LNCaP clone FGC (cell line): ENCODE data around the gene SRP68.

- RRBS, 2 experiments = no CpG with 5 or more reads among the region's 9 CpGs
Observed at GRCh38 chr17:75565024-75565565, 22.5 kb upstream of the MYO15B start.

GRCh38 chr17:75589731-75589928, 2.0 kb downstream of the MYO15B start:
- RRBS, 2 experiments = 25 to 60% methylated on average over 5 of the region's 17 CpGs

DNA sequence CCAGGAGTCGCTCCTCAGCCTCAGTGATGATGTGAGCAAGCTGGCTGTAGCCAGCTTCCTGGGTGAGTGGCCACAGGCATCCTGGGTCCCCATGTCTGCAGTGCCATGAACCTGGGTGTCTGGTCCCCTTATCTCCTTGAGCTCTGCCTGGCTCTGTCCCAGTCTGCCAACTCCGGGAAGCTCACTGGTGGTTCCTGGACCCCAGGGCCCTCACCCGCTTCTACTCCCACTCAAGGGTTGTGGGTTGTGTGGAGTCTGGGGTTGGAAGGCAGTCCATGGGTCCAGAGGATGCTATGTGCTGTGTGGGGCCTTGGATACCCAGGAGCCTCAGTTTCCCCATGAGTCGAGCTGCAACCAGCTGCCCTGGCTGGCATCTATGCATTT, 11.7 kb upstream of the SMIM5 start:
- RRBS, 2 experiments = no CpG with 5 or more reads among the region's 4 CpGs

DNA sequence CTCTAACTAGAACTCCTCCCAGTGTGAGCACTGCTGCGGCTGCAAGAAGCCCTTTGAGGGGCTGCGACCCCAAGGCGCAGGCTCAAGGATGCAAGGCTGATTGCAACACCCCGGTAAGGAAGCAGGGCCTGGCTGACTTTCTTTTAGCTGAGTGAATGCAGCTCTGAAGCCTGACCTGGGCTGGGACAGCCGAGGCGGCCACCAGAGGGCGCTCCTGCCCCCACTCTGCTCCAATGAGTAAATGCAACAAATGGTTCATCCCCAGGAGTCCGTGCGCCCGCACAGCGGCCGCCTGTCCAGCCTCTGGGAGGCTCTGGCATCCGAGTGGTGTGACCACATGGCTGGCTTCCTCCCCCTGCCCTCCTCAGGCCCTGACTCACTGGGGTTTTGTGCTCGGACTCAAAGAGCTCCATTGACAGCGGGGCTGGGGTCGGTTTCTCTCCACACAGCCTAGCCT, 315 bp upstream of the SMIM5 start:
- RRBS, 2 experiments = no CpG with 5 or more reads among the region's 16 CpGs

DNA sequence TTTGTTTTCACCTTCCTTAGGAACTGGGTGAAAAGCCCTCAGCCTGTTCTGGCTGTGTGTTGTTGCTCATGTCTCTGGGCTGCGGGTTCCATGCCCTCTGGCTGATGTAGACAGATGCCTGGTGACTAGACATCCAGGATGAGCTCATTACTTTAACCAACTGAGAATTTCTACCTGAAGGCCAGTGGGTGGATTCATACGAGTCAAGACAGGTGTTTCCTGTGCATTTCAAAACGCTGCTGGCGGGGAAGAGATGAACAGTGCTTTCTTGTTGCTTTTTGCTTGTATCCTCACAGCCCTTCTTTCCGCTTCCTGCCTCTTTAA, 22.3 kb downstream of the SAP30BP start:
- RRBS, 2 experiments = no CpG with 5 or more reads among the region's 5 CpGs

- RRBS, 2 experiments = no CpG with 5 or more reads among the region's 19 CpGs
Observed at GRCh38 chr17:75694455-75695070, 26.7 kb upstream of the ITGB4 start.

DNA sequence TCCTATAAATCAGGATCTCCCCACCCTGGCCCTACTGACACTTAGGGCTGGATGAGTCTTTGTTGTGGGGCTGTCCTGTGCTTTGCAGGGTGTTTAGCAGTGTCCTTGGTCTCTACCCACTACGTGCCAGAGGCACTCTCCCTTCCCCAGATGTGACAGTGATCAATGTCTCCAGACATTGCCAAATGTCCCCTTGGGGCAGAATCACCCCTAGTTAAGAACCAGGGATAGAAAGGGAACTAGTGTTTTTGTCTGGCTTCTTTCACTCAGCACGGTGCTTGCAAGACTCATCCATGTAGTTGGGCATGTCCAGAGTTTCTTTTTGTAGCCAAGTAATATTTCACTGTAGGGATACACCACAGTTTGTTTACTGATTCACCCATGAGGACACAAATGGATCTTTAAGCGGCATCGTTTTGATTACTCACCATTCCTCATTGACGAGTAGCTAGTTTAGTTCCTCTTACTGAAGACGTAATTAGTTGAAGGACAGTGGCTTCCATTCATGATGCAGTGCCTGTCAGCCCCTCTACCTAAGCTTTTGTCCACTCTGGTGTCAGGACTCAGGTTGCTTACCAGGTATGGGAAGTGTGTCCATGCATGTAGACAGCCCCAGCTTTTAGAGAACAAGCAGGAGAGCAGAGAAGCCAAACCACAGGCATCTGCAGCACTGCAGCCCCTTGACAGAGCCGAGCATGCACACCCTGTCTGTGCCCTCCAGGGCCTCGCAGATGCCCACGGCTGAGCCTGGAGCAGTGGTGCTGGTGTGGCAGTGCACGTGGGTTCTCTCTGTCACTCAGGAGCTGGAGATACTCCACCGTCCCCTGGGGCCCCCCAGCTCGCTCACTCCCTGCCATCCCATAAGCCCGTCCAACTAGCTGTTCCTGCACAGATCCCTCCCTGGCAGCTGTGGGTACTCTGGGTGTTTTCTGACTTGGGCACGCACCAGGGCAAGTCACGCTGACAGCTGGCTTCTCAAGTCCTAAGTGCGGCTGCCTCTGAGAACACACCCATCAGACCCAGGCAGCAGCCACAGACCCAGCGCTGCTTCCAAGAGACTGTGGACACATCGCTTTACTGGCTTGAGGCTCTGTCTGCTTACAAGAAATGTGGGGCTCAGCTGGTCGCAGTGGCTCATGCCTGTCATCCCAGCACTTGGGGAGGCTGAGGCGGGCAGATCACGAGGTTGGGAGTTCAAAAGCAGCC, 25.7 kb upstream of the ITGB4 start:
- RRBS, 2 experiments = no CpG with 5 or more reads among the region's 21 CpGs

GRCh38 chr17:75706943-75708086, 13.9 kb upstream of the ITGB4 start:
- RRBS, 2 experiments = no CpG with 5 or more reads among the region's 27 CpGs

DNA sequence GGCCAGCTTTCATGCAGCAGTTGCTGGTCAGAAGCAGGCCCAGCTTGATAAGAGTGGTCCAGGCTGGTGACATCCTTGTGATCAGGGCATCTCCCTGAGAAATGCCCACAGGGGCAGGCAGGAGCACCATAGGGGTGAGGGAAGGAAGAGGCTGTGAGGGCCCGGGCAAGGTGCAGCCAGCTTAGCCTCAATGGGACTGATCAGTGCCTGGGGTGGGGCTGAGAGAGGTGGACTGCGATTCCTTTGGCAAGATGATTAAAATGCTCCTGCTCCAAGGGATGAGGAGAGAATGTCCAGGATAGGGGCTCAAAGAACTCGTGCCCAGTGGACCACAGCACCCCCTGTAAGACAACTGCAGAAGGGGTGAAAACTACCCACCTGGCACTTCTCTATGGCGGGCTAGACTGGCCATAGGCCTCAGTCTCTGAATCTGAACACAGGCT, 5.0 kb downstream of the H3-3B start:
- RRBS, 2 experiments = no CpG with 5 or more reads among the region's 4 CpGs

DNA sequence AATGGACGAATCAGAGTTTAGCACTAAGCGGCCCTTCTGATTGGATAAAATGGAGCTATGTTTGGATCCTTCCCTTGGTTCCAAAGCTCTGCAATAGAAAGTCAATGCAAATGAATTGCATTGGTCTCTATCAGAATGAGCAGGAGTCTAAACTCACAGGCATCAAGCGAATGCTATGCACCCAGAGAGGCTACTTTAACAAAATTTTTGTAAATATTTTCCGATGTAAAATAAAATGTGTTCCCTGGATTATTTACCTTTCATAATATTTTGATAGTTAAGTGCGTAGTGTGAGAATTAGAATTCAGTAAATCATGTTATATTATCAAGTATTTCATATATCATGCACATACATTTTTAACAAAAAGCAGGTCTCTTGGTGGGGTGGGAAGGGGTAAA, 431 bp upstream of the H3-3B start:
- RRBS, 2 experiments = no CpG with 5 or more reads among the region's 5 CpGs

GRCh38 chr17:75824080-75824339, 20.2 kb downstream of the UNC13D start:
- RRBS, 2 experiments = no CpG with 5 or more reads among the region's 8 CpGs

DNA sequence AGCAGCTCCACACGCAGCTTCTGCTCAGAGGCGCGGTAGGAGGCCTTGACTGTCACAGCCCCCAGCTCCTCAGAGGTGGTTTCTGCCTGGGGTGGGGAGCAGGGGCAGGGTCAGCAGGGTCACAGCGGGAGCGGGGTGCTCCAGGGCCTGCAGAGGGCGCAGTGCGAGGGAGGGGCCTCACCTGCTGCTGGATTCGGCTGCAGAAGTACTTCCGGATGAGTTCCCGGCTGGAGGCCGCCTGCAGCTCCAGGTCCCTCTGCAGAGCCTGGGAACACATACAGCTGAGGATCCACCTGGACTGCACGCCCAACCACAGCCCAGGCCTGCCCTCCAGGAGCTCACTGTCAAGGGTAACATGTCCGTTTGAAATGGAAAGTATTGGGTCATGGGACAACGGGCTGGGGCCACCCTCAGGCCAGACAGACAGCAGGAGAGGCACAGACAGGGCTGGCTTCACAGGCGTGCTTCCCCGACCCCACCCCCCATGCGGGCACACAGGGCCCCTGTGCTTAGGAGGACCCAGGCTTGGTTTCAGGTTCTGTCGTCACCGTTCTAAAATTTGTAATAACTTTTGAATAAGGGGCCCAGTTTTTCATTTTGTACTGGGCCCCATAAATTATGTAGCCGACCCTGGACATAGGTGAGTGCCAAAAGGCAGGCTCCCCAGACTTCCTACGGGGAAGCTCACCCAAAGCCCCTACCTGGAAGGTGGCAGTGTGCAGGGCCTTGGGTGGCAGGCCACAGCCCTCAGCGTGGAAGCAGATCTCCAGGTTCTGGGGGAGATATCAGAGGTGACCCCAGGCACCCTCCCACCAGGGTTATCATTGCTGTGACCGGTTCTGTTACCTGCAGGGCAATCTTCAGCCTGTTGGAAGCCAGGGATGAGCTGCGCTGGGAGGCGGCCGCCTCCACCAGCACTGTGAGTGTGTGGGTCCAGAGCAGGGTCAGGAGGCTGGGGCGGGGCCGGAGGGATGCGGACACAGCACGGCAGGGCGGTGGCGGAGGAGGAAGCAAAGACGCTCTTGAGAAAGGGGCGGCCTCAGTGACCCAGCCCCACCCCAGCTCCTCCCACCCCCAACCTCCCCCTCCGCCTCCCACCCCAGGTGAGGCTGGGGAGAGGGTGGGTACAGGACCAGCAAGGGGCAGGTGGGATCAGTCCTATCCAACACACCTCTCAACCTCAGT, 13.4 kb downstream of the UNC13D start:
- RRBS, 2 experiments = no CpG with 5 or more reads among the region's 35 CpGs

GRCh38 chr17:75876995-75877700, 1.2 kb downstream of the TRIM47 start:
- RRBS, 2 experiments = 8 to 29% methylated on average over 13 of the region's 38 CpGs

DNA sequence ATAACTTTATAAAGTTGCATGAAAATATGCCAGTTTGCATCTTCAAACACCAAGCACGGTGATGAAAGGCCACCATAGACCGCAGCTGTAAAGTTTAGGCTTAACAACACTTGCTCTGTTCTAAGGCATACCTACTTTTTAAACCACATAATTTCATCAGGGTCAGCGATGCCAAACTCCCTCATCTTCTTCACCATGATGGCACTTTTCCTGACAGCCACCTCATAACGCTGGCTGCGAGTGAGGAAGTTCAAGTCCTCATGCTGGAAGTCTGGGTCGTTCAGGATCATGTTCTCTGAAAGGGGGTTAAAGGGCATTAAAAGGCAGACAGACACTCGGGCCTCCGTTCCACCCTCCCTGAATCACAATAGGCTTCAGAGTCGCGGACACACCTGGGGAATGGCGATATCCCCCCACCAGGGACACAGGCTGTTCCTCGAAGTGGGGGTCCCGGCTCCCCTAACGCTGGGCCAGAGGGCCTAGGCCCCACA, 522 bp downstream of the ACOX1 start:
- RRBS, 2 experiments = no CpG with 5 or more reads among the region's 14 CpGs

DNA sequence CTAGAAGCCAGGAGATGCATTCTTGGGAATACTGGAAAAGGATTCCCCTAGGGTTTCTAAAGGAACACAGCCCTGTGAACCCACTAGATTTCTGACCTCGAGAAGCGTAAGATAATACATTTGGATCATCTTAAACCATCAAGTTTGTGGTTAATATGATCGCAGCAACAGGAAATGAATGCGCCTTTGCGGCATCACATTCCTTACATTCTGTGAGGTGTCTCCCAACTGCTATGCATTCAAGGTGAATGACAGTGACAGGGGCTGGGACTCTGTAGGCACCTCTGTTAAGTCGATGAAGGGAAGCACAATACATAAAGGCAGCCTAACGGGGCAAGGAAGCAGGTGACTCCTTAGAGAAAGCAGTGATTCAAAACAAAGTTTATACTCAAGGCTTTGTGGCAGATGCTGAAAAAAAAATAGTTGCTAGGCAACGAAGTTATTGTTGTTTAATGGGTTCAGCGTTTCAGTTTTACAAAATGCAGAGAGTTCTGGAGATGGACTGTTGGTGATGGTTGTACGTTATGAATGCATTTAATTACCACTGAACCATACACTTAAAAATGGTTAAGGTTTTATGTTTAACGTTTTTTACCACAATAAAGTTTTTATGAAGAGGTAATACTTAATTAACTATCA, 21.6 kb upstream of the EVPL start:
- RRBS, 2 experiments = no CpG with 5 or more reads among the region's 11 CpGs

- RRBS, 2 experiments = under 1% methylated on average over 11 to 15 of the region's 72 CpGs
Observed at GRCh38 chr17:76071546-76072865, at the start of gene SRP68. Gene SRP68, minus strand, starts transcription at chr17:76072517.

GRCh38 chr17:76141748-76142398, 828 bp upstream of the FOXJ1 start:
- RRBS, 2 experiments = 87 to 89% methylated on average over 4 to 6 of the region's 18 CpGs

GRCh38 chr17:76155954-76156370, 14.9 kb upstream of the FOXJ1 start:
- RRBS, 2 experiments = no CpG with 5 or more reads among the region's 6 CpGs

DNA sequence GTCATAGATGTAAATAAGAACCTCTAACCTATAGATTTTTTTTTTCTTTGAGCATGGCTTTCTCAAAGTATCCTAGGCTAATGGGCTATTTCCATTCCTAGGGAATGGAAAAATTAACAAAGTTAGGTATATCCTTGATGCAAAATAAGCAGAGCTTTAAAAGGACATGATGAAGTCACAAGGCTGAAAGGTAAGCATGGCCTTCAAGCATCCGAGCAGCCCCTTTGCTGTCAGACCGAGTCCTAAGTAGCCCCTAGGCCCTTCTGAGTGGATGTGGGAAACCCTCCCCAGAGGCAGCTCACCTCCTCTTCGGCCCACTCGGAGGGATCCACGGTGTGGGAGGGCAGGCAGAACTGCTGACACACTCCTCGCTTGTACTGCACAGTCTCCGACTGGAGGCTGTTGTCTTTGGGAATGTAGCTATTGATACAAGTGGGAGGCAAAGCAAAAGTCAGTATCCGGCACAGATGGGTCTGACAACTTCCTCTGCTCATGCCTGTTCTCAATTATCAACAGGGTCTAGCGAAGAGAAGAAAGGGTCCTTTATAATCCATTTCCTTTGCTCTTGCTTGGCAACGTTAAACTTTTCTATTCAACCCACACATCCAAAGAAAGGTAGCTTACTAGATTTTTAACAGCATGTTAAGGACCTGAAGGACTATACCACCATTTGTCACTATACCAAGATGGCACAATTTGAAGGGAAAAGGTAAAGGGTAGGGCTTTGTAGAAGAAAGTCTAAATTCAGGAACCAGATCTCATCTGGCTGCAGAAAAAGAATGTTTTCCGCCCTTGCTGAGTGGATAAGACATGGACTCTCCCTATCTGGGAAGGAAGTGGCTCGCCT, 25.9 kb upstream of the FOXJ1 start:
- RRBS, 2 experiments = no CpG with 5 or more reads among the region's 12 CpGs

GRCh38 chr17:76260597-76260924, 4.6 kb upstream of the UBALD2 start:
- RRBS, 2 experiments = no CpG with 5 or more reads among the region's 9 CpGs